Endometrial microvascular endothelial cells (primary cell): ENCODE results near the genes SATB2, KCTD18 and CLK1.

- RAMPAGE, long total RNA, result no peak
Measured at GRCh38 chr2:198555018-198555513, 750.7 kb downstream of the PLCL1 start.

GRCh38 chr2:199457741-199458123 is at the start of gene SATB2:
SATB2 (minus strand) TSS chr2:199457939.
- RAMPAGE, long total RNA, result no peak

- RAMPAGE, long total RNA, result no peak
Measured at GRCh38 chr2:199460313-199460954, 2.7 kb upstream of the SATB2 start.

GRCh38 chr2:199461710-199462689 is 4.3 kb upstream of the SATB2 start:
- RAMPAGE, long total RNA, result no peak

GRCh38 chr2:199851431-199851844 is 446 bp upstream of the FTCDNL1 start:
- RAMPAGE, long total RNA, result no peak

- RAMPAGE, long total RNA, result no peak
Measured at GRCh38 chr2:200469649-200470093, 40.2 kb downstream of the KCTD18 start.

- RAMPAGE, long total RNA, result start-site peak on the minus strand at chr2:200509909-200509953, 7 and 7 reads in 2 replicates; start-site peak on the minus strand at chr2:200510051-200510107, 18 and 23 reads in 2 replicates
Measured at GRCh38 chr2:200509569-200510384, at the start of gene KCTD18. KCTD18 (minus strand) TSS chr2:200510068.

GRCh38 chr2:200592315-200593195 is 6.7 kb downstream of the AOX1 start:
- RAMPAGE, long total RNA, result no peak

- RAMPAGE, long total RNA, result no peak
Measured at GRCh38 chr2:200603931-200604465, 18.2 kb downstream of the AOX1 start.

GRCh38 chr2:200747897-200748561 is 63.7 kb upstream of the BZW1 start:
- RAMPAGE, long total RNA, result no peak

DNA sequence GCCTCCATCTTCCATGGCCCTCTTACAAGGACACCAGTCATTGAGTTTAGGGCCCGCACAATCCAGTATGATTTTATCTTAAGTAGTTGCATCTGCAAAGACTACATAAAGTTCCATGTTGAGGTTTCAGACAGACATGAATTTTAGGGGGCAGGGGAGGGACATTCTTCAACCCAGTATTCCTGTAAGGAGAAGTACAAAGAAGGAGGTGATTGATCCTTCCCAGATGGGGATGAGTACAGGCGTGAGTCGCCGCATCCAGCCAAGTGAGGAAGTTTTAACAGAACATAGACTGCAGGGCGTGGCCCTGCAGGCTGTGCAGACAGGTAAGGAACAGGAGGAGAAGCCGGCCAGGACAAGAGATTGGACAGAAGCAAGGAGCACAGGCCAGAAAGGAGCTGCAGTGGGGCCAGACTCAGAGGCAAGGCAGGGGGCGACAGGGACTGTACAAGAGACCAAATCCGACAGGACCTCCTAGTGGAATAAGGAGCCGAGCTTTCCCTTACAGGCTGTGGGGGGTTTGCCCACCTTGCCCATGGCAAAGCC is 44.3 kb upstream of the BZW1 start:
- RAMPAGE, long total RNA, result no peak

GRCh38 chr2:200788271-200788805 is 23.4 kb upstream of the BZW1 start:
- RAMPAGE, long total RNA, result no peak

GRCh38 chr2:200820207-200821105 is 8.7 kb downstream of the BZW1 start:
- RAMPAGE, long total RNA, result no peak

- RAMPAGE, long total RNA, result no peak
Measured at GRCh38 chr2:200851212-200851916, 13.1 kb downstream of the CLK1 start.

DNA sequence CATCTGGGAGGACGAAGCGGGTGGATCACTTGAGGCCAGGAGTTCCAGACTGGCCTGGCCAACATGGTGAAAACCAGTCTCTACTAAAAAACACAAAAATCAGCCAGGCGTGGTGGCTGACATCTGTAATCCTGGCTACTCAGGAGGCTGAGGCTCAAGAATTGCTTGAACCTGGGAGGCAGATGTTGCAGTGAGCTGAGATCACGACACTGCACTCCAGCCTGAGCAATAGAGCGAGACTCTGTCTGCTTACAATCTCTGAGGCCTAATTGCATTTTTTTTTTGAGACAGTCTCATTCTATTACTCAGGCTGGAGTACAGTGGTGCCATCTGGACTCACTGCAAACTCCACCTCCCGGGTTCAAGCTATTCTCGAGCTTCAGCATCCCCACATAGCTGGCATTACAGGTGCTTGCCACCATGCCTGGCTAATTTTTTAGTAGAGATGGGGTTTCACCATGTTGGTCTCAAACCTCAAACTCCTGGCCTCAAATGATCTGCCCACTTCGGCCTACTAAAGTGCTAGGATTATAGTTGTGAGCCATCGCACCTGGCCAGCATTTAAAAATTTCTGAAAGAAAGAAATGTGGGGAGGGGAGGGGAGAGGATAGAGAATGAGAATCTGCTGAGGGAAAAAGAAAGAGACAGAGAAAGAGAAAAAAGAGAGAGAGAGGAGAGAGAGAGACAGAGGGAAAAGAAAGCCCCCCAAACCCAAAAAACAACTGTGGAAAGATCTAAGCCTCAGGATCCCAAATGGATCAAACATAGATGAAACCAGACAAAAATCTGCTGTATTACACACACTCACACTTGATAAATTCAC is 12.3 kb downstream of the CLK1 start:
- RAMPAGE, long total RNA, result no peak

GRCh38 chr2:200853379-200853607 is 11.2 kb downstream of the CLK1 start:
- RAMPAGE, long total RNA, result no peak

GRCh38 chr2:200864533-200865546 is at the start of gene CLK1:
CLK1 (minus strand) TSS chr2:200864658.
- RAMPAGE, long total RNA, result start-site peak on the minus strand at chr2:200864650-200864715, 136 and 380 reads in 2 replicates

DNA sequence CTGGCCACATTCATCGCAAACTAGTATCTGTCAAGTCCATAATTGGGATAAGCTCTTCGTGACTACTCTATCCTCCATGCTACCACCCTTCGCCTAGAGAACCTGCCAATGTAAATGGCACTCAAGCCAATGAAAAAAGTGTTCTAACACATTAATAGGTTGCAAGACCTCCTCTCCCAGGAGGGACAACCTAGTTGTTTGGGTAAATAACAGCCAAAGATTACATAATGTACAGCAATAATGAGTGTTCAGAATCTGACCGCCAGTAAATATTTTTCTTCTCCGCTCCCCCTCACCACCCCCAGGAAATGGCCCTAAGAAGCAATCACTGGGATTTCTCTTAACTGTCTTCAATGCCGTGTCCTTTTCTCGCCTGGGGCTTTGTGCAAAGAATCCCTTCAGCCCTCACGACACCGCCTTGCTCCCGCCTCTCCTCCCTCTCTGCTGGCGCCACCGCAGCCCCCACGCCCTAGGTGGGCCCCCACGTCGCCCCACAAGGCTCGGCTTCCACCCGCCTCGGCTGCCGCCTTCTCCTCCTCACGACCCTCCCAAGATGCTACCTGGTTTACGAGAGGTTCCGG is 487 bp downstream of the HYCC2 start:
- RAMPAGE, long total RNA, result no peak

- RAMPAGE, long total RNA, result no peak
Measured at GRCh38 chr2:201155972-201156407, 27.0 kb upstream of the CASP10 start.

GRCh38 chr2:201160312-201160938 is 22.5 kb upstream of the CASP10 start:
- RAMPAGE, long total RNA, result no peak